ENCODE measurements around a stretch of chr1.

- RRBS = no CpG with 5 or more reads among the region's 10 CpGs
These were observed 59.4 kb downstream of the INKA2 start for GRCh38 chr1:111679595-111680304.

DNA sequence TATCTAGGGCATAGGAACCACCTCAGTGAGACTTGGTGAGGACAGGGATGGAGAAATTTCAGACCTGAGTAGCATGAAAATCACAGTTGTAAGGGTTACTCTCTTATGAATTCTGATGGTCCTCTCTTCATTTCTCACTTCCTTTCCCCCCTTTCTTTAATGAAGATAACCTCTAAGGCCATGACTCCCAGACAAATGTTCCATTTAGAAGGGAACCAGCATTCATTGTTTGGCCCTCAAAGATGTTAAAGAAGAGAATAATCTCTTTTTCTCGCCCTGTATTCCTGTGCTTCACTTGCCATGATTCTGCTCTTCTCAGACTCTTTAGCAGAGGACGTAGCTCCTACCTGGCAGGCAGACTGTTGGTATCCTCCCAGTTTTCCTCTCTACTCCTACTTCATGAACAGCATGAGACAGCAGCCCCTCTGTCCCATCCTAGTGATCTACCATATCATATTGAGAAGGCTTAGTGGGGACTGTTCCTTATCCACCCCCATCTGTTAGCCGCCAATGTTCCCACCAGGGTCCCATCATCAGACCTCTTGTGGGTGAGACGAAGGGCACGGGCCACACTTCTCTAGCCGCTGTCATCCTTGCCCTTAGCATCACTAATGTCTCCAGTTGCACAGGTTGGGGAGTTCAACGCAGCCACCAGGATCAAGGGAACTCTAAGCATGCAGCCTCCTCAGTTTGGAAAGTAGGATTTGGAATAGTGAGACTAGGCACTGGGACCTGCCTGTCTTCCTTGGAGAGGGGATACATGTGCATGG is 20.3 kb downstream of the INKA2 start:
- RRBS = no CpG with 5 or more reads among the region's 7 CpGs

DNA sequence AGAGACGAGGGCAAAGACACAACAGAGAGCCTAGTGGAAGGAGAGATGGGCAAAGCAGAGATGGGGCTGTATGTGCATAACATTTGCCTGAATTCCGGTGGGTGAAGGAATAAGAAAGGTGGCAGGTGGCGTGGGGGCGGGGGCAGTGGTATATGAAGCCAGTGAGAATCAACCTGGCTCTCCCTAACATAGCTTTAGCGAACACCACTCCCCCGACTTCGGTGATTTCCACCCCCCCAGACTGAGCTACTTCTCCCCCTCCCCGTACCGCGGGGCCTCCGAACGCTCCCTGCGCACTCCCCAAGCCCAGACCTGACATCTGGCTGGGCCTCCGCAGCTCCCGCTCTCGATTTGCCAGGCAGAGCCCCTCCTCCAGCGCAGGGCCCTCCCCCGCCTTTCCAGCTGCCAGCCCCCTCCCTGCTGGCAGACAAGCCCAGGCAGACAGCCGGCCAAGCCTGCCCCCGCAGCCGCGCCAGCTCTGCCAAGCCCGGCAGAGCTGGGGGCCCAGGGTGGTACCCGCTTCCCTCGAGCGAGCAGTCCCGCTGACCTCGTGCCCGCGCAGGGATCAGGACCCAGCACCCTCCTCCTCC is 932 bp downstream of the INKA2 start:
- RRBS = 6% methylated on average over 5 of the region's 30 CpGs

DNA sequence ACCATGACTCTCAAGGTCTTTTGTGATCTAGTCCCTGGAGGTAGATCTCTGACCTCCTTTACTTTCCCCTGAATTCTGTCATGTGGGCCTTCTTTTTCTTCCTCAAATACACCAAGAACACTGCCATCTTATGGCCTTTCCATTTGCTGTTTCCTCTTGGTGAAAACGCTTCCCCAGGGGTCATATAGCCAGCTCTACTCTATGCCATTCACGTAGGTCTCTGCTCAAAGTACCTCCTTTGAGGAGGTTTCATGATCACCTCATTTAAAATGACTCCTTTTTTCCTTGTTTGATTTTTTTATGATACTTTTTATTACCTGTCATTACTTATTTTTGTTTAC is 2.7 kb downstream of the DDX20 start:
- RRBS = no CpG with 5 or more reads among the region's 2 CpGs

GRCh38 chr1:111948553-111948960 is 40.9 kb downstream of the KCND3 start:
- RRBS = no CpG with 5 or more reads among the region's 2 CpGs

DNA sequence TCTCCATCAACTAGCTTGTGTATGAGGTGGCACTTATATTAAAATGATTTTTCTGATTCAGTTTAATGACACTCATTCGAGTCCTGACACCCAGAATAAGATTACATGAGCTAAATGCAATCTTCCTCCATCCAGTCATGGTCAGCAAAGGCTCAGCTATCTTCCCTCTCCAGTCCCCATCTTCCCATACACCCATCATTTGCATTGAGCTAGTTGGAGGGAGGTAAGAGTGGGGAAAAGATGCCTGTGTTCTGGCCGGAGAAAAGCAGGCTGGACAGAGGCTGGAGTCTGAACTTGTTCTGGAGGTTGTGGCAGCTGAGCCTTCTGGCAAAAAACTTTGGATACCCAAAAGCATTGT is 15.6 kb downstream of the KCND3 start:
- RRBS = no CpG with 5 or more reads among the region's 2 CpGs

DNA sequence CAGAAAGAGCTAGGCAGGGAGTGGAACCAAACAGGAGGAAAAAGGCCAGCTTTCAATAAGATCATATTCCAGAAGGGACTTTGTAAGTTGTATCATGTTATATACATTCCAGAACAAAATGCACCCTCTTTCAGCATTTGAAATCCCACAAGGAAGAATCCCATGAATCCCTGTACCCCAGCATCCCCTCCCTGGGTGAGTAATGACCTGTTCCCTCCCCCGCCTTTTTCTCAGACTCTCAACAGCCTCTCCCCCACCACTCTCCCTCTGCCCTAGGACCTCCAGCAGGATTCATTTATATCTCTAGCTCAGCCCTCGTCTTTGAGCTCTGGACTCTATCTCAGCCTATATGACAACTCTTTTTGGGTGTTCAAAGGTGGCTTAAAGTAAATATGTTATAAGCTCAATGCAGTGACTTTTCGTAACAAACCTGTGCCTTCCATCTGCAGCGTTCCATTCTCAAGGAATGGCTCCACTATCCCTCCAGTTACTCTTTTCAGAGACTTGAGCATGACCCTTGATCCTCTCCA is 80.2 kb upstream of the KCND3 start:
- RRBS = no CpG with 5 or more reads among the region's 4 CpGs

DNA sequence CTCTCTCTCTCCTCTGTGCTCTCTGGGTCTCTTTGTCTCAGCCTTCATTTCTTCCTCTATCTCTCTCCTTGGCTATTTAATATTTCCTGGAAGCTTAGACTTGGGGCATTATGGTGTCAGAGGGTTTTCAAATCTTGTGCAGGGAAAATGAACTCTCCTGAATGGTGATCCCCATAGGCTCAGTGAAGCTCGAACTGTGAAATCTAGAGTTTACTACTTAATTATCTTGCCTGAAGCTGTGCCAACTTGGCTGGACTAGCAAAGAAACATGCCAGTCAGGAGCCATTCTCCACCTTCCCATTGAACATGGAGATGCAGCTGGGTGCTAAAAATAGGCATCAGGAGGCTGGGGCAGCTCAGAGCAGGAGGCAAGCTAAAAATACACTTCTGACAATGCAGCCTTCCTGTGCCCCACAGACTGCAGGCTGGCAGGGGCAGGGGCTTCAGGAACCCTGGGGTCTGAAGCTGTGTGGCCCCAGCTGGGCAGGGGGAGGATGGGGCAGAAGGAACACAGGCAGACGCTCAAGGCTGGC is 155.2 kb upstream of the KCND3 start:
- RRBS = no CpG with 5 or more reads among the region's 2 CpGs

DNA sequence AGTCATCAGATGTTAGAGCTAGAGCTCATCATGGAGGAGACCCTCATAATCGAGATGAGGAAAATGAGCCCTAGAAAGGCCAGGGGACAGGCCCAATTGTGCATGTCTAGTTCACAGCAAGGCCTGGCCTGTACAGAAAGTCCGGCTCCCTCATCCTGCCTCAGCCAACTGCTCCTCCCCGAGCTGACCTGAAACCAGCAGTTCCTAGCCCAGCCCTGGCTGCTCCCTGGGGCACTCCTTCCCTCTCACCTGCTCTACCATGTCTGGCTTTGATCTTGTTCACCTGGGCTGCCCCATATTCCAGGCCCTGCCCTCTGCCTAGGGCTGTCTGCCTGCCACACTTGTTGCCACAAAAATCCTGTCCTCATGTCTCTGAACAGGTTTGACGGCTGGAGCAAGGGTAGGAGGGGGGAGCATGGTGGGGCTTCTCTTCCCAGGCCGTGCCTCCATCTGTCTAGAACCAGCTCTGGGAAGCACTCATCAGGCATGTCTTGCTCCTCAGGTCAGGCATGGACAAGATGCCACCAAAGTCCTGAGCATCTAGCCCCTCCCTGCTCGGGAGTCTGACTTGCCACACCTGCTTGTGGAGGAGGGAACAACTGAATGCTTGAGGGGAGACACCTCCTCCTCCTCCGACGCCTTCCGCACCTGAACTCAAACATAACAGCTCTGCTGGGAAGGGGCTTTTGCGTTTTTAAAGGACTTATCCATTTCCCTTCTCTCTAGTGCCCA is 44.3 kb upstream of the WNT2B start:
- RRBS = no CpG with 5 or more reads among the region's 10 CpGs

GRCh38 chr1:112503871-112504517 is 4.8 kb upstream of the WNT2B start:
- RRBS = no CpG with 5 or more reads among the region's 10 CpGs

- RRBS = no CpG with 5 or more reads among the region's 2 CpGs
These were observed 12.4 kb downstream of the ST7L start for GRCh38 chr1:112606210-112607270.

- RRBS = no CpG with 5 or more reads among the region's 1 CpG
These were observed 5.7 kb upstream of the MOV10 start for GRCh38 chr1:112668744-112669212.

DNA sequence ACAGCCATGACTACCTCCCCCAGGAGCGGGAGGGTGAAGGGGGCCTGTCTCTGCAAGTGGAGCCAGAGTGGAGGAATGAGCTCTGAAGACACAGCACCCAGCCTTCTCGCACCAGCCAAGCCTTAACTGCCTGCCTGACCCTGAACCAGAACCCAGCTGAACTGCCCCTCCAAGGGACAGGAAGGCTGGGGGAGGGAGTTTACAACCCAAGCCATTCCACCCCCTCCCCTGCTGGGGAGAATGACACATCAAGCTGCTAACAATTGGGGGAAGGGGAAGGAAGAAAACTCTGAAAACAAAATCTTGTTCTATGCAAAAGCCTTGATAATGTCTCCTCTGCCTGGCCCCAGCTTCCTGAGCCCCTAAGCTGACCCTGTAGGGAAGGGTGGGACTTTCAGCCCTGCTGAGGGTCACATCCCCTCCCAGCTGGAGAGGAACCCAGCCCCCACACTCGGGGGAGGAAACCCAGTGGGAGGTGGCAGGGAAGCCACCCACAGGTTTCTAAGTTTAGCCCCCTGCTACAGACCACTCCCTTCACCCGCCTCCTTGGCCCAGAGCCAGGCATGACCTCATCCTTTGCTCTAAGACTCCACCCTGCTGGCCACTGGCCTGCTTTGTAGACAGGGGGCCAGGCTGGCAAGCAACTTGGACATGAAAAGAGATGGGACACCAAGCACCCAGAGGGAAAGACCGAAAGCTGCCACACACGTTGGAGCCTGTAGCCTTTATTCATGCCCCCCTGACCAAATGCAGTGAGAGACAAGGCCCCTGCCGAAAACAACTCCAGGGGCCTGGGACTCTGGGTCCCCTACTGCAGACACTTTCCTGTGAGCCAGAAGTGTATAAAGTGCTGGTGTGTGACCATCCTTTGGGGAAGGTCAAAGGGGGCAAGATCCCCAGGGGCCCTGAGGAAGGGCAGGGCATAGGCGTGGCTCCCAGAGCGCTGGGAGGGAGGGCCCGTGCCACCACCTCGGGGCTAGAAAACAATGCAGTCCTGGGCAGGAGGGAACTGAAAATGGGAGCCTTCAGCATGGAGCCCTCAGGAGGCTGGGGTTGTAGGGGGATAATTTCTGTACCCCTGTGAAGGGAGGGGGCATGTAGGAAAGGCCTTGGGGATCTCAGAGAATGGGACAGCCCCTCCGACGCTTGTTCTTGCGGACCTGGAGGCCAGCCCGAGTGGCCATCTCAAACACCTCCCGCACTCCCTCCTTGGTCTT is 6.1 kb downstream of the RHOC start:
- RRBS = no CpG with 5 or more reads among the region's 16 CpGs

GRCh38 chr1:112825562-112825997 is 106.9 kb downstream of the TAFA3 start:
- RRBS = no CpG with 5 or more reads among the region's 7 CpGs

DNA sequence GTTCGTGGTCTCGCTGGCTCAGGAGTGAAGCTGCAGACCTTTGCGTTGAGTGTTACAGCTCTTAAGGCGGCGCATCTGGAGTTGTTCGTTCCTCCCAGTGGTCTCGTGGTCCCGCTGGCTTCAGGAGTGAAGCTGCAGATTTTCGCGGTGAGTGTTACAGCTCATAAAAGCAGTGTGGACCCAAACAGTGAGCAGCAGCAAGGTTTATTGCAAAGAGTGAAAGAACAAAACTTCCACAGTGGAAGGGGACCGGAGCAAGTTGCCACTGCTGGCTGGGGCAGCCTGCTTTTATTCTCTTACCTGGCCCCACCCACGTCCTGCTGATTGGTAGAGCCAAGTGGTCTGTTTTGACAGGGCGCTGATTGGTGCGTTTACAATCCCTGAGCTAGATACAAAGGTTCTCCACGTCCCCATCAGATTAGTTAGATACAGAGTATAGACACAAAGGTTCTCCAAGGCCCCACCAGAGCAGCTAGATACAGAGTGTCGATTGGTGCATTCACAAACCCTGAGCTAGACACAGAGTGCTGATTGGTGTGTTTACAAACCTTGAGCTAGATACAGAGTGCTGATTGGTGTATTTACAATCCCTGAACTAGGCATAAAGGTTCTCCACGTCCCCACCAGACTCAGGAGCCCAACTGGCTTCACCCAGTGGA is 102.1 kb downstream of the SLC16A1 start:
- RRBS = no CpG with 5 or more reads among the region's 17 CpGs

DNA sequence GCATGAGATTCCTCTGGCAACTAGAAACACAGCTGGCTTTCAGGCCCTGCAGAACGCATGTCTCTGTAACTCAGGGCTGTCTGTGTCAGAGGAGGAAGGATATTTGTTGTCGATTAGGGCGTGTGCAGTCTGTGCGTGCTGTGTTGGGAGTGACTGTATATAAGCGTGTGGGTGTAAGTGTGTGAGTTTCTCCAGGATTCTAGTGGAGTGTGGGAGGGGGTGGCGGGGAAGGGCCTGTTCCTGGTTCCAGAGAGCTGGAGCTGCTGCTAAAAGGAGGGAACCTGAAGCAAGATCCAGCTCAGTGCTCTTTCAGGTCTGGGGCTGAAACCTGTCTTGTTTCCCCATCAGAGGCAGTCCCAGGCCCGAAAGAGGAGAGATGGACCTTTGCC is 74.2 kb downstream of the SLC16A1 start:
- RRBS = no CpG with 5 or more reads among the region's 7 CpGs

DNA sequence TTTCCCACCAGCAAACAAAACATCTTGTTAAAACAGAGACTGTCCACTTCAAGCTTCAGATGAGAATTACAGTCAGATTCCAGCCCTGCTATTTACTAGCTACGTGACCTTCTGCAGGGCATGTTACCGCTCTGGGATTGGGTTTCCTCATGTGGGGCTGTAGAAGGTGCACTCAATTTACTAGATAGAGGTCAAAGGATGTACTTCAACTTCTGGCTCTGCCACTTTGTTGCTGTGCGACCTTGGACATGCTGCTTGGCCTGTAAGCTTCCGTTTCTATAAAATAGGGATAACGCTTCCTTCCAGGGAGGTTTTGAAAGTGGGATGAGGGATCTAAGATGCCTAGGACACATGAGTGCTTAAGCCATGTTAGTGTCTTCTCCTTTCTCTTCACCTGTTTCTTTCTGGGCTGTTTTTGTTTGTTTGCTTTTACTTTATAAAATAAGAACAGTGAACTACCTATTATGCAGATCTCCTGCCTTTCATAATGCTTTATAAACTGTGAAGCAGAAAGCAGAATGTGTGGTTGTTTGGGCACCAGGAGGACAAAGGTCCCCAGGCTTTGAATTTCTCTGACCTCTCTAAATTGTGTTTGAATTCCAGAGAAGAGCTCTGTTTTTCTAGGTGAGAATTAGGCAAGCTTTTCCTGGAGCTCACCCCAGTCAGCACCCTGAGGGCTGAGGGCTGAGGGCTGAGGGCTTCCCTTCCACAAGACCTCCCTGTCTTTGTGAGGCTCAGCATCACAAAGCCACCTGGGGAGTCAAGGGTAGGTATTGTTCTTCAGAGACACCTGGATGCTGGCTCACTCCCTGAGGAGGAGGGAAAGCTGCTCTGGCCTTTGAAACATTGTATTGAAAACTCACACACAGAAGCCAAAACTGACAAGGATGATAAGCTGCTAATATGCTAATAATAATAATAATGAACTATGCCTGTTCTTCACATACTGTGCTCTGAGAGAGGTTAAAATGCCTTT is 45.7 kb upstream of the LRIG2 start:
- RRBS = no CpG with 5 or more reads among the region's 5 CpGs

GRCh38 chr1:113114419-113115253 is 41.6 kb downstream of the LRIG2 start:
- RRBS = no CpG with 5 or more reads among the region's 6 CpGs

GRCh38 chr1:113242457-113243010 is 147.8 kb upstream of the MAGI3 start:
- RRBS = no CpG with 5 or more reads among the region's 6 CpGs

GRCh38 chr1:113389824-113390361 is 422 bp upstream of the MAGI3 start:
- RRBS = 2% methylated on average over 24 of the region's 41 CpGs